ENCODE measurements around the genes POTEM and HNRNPC.

GRCh38 chr14:18967165-18967557 lies at the start of gene POTEM:
Gene POTEM, plus strand, starts transcription at chr14:18967434.
- PRO-cap: no peak

DNA sequence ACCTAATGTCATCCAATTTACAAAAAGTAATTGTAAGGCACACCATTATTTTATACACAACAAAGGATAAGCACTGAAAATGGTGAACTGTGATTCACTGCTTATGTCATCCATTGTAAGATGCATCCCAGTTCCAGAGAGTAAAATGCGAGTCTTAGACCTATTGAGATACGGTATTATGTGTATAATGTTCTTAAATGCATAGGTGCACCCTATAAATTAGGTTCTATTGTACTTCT lies 405 bp downstream of the PARP2 start:
- PRO-cap: no peak

GRCh38 chr14:20412187-20412850 lies 982 bp downstream of the TEP1 start:
- PRO-cap: bidirectional peak, plus-strand start at chr14:20412721, minus-strand start at chr14:20412484

DNA sequence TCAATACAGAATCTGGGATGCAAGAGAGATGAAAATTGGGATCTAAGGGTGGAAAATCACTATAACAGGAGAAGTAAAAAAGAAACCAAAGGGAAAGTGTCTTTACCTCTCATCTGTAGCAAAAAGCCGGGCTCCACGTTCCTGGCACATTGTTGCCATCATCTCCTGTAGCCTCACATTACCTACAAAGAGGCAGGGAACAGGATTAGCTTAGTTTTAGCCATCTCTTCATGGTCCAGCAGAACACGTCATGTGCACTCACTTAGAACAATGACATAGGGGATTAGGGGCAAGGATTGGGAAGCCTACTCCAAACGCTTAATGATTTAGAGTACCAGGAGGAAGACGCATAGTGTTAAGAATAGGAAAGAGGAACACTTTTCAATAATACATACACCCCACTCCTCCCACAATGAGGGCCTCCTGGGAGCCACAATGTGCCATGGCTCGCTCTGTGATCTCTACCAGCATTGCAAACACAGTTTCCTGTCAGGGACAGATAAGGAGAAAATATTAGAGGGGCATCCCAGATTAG lies 7.0 kb downstream of the OSGEP start:
- PRO-cap: no peak

GRCh38 chr14:20456433-20457141 lies 1.6 kb downstream of the APEX1 start:
- PRO-cap: no peak

DNA sequence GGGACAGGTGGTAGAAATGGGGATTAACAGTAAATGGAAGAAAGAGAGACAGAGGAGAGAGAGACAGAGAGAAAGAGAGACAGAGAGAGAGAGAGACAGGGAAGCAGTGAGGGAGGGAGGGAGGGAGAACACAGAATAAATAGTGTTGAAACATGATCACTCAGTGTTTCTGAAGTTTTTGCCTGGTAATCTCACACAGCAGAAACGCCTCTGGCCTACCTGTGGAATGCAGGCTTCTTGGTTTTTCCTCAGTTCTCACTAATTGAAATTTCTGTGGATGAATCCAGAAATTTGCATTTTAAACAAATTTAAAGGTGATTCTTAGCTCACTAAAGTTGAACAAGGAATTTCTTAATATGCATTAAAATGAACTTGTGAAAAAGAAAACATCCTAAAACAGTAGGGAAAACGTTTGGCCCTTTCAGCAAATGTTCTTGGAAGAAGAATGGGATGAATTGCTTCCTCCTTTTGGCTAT lies 31.8 kb downstream of the RNASE12 start:
- PRO-cap: no peak

GRCh38 chr14:20624614-20625105 lies 16.8 kb downstream of the OR6S1 start:
- PRO-cap: no peak

DNA sequence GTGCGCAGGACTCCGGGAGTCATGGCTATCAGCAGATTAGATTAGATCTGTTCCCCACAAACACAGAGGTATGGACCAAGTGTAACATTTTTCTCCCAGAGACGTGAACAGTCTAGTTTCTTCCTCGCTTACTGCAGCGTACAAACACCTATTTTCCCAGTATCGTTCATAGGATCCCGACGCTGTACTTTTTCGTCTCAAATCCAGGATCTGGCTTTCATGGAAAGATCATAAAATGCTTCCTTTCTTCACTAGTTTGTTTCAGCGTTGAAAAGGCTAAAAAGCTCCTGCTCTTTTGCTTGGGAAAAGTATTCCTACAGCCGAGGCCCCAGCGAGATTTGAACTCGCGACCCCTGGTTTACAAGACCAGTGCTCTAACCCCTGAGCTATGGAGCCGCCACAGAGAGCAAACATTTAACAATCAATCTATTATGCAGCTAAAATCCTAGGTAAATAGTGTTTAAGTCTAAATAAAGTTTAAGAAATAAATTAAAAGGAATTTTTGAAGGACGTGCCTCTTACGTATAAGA lies 10.6 kb downstream of the OR6S1 start:
- PRO-cap: unidirectional peak, minus-strand start at position 401 of the sequence

- PRO-cap: no peak
Observed at GRCh38 chr14:20662928-20664086, 21.1 kb upstream of the RNASE4 start.

DNA sequence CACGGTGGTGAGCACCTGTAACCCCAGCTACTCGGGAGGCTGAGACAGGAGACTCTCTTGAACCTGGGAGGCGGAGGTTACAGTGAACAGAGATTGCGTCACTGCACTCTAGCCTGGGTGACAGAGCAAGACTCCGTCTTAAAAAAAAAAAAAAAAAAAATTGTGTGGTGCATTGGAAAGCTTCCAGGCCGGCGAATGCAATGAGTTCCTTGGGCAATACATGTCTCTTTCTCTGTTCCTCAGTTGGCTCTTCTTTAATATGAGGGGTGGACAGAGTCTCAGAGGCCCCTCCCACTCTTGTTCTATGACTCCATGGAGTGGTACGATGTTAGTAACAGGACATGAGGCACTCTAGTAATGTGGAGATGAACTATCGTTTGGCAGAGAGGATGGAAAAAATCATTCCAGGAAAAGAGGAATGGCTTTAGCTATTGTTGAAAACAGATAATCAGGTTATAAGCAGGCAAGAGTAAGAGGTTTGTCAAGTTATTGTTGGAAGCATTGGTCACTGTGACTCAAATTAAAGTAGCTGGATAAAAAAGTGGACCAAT lies 1.6 kb downstream of the RNASE4 start:
- PRO-cap: no peak

DNA sequence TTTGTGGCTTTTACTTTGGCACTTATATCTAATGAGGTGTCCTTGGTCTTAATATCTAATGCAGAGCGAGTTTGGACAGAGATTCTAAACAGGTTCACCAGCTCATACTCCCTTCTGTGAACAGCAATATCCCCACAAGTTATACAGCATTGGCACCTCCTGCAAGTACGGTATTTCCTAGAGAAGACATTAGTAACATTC lies 2.3 kb downstream of the ANG start:
- PRO-cap: no peak

- PRO-cap: bidirectional peak, plus-strand start at chr14:20782494, minus-strand start at chr14:20782173
Observed at GRCh38 chr14:20781602-20782808, 937 bp downstream of the RNASE6 start.

GRCh38 chr14:20802398-20802728 lies 281 bp downstream of the RNASE1 start:
- PRO-cap: no peak

DNA sequence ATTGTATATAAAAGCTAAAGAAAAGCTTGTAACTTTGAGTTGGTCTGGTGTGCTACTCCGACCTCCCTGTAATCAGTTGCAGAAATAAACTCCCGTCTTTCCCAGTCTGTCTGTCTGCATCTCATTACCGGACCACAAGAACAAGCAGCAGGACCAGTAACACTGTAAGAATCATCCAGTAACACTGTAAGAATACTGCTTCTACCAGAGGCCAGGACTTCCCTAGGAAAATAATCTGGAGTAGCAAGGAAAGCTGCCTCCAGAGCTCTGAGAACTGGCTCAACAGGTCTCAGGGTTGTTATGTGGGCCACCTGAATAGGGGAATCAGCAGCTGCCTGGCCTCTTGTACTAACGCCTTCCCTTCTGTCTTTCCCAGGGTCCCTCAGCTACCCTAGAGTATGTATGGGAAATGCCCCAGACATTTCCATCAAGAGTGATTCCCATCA lies 1.0 kb upstream of the SLC39A2 start:
- PRO-cap: no peak

DNA sequence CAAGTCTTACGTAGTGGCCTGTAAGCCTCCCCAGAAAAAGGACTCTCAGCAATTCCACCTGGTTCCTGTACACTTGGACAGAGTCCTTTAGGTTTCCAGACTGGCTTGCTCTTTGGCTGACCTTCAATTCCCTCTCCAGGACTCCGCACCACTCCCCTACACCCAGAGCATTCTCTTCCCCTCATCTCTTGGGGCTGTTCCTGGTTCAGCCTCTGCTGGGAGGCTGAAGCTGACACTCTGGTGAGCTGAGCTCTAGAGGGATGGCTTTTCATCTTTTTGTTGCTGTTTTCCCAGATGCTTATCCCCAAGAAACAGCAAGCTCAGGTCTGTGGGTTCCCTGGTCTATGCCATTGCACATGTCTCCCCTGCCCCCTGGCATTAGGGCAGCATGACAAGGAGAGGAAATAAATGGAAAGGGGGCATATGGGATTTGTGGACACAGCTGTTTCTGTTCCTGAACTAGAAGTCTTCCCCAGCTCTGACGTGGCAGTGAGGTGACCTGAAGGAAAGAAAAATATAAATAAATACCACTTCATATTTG lies 1.3 kb downstream of the RNASE7 start:
- PRO-cap: no peak

- PRO-cap: no peak
Observed at GRCh38 chr14:21091604-21092255, 6.7 kb downstream of the ZNF219 start.

- PRO-cap: no peak
Observed at GRCh38 chr14:21268206-21269180, 749 bp downstream of the HNRNPC start.

- PRO-cap: unidirectional peak, minus-strand start at chr14:21269424
Observed at GRCh38 chr14:21269181-21269621, at the start of gene HNRNPC. Gene HNRNPC, minus strand, starts transcription at chr14:21269442.

DNA sequence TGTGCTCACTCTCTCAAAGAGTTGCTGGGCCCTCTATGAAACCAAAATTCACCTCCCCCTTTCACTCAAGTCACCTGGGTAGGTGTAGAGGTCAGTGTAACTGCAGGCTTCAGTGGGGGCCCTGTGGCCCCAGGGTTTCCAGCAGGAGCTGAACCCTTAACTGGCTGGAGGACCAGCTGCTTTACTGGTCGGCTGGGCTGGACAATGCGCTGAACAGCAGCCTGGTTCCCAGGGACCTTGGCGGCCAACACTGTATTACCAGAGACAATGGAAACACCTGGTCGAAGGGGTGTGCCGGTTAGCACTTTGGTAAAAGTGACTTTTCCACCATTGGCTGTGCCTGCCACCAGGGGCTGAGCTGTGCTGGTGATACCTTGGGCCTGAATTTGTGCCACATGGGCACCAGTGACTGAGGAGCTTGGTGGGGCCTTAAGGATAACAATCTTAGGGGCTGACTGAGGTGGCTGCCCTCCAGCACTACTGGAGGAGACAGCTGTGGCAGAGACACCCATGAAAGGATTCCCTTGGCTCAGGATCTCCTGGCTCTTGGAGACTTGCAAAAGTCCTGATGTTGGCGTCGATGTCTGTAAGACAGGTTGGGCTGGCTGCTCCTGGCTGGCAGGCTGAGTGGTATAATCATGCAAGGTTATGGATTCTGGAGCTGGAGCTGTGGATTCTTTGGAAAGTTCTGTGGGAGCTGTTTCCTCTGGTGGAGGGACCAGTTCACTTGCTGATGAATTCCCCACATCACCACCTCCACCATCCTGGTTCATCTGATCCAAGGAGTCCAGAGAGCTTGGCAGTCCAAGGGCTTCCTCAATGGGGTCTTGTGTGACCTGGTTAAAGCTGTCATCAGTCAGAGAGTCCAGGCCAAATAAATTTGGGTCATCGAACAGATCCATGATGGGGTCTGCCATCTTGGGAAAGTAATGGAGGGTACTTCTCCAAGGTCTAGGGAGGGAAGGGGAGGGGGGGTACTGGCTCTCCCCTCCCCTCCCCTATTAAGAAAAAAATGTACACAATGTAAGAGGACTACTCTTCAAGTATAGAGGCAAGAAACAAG lies 24.9 kb downstream of the CHD8 start:
- PRO-cap: no peak

- PRO-cap: no peak
Observed at GRCh38 chr14:21503138-21504251, 7.6 kb downstream of the METTL3 start.